Diencephalon (tissue), 2 donors: ENCODE results near the genes PDHB, FHIT and SYNPR.

- RAMPAGE, long total RNA: no peak
These were observed 20.8 kb upstream of the RPP14 start for GRCh38 chr3:58285063-58285827.

GRCh38 chr3:58344693-58345113 is 12.0 kb downstream of the PXK start:
- RAMPAGE, long total RNA: no peak

- RAMPAGE, long total RNA: no peak
These were observed 28.0 kb downstream of the PXK start for GRCh38 chr3:58360722-58361018.

DNA sequence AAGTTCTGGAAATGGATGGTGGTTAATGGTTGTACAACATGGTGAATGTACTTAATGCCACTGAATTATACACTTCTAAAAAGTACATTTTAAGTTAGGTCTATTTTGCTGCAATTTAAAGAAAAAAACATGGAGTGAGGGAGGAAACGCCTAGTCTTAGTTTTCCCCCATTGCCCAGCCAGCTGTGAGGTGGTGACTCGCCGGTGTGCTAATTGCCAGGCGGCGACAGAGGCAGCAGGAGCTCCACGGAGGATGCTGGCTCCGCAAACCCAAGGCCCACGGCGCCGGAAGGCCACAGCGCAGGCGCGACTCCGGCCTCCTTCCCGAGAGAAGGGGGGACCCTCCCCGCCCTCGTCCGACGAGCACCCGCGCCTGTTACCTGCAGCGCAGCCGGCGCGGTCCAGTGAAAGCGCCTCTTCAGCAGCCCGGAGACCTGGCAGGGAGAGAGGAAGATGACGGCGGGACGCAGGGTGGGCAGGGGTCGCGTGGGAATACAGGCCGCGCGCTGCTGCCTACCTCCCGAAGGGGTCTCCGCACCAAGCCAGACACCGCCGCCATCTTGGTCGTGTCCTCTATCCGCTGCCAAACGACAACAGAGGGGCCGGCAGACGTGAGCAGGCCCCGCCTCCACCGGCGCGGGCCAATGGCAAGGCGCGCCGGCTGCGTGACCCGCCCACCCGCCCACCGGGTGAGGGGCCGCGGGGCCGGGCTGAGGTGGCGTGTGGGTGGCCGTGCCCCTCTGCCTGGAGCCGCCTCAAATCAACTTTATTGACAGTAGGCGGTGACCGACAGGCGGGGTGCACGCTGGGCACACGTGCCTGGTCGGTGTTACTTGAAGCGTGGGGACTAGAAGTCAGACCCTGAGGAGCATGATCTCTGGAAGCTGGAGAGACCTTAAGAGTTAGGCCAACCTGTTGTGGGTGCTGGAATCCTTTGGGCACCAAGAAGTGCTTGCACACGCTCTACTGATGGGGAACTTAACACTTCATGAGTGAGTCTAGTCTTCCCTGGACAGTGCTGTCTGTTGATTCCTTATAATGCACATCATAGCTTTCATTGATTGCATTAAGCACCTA is at the start of gene PDHB:
Gene PDHB (minus strand): TSS at position 581 of the 1,076 bp plus-strand sequence.
- RAMPAGE, long total RNA: start-site peak on the plus strand centred at position 342 of the sequence, 19 bp wide, 6 and 5 reads in 2 replicates; start-site peak on the minus strand centred at position 579 of the sequence, 26 bp wide, 3,049 and 1,310 reads in 2 replicates

- RAMPAGE, long total RNA: no peak
These were observed 17.5 kb upstream of the KCTD6 start for GRCh38 chr3:58474346-58474894.

- RAMPAGE, long total RNA: no peak
These were observed 7.6 kb downstream of the FAM107A start for GRCh38 chr3:58569474-58570159.

GRCh38 chr3:58584790-58585834 is 7.9 kb upstream of the FAM107A start:
- RAMPAGE, long total RNA: no peak

- RAMPAGE, long total RNA: no peak
These were observed 8.8 kb upstream of the FAM107A start for GRCh38 chr3:58585835-58586510.

DNA sequence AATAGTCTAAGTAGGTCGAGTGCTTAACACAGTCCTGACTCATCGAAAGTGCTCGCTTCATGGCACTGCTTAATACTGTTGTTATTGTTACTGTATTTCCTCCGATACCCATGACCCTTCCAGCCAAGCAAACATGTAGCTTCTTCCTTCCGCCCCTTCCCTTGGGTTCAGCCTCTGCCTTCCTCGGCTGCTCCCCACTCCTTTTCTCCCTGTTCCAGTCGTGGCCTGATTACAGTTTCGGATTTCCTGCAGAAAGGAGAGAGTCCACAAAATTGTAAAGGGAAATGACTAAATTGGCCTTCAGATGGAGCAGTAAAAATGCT is 37.8 kb downstream of the FAM3D start:
- RAMPAGE, long total RNA: no peak

GRCh38 chr3:58670599-58671225 is 4.1 kb upstream of the FAM3D start:
- RAMPAGE, long total RNA: no peak

- RAMPAGE, long total RNA: no peak
These were observed 1.7 kb upstream of the CFAP20DC start for GRCh38 chr3:59051400-59051951.

GRCh38 chr3:61251141-61251711 is at the start of gene FHIT:
Gene FHIT (minus strand): TSS chr3:61251452.
- RAMPAGE, long total RNA: start-site peak on the minus strand at chr3:61251393-61251471, 57 and 55 reads in 2 replicates

GRCh38 chr3:61251712-61252271 is 540 bp upstream of the FHIT start:
- RAMPAGE, long total RNA: no peak

- RAMPAGE, long total RNA: no peak
These were observed 29.9 kb downstream of the PTPRG start for GRCh38 chr3:61590977-61591992.

GRCh38 chr3:62096964-62097545 is 221.8 kb upstream of the C3orf14 start:
- RAMPAGE, long total RNA: no peak

- RAMPAGE, long total RNA: no peak
These were observed 182.9 kb upstream of the C3orf14 start for GRCh38 chr3:62135859-62136291.

- RAMPAGE, long total RNA: no peak
These were observed 75.3 kb upstream of the C3orf14 start for GRCh38 chr3:62243527-62244005.

- RAMPAGE, long total RNA: no peak
These were observed 654 bp downstream of the CADPS start for GRCh38 chr3:62874447-62875077.

DNA sequence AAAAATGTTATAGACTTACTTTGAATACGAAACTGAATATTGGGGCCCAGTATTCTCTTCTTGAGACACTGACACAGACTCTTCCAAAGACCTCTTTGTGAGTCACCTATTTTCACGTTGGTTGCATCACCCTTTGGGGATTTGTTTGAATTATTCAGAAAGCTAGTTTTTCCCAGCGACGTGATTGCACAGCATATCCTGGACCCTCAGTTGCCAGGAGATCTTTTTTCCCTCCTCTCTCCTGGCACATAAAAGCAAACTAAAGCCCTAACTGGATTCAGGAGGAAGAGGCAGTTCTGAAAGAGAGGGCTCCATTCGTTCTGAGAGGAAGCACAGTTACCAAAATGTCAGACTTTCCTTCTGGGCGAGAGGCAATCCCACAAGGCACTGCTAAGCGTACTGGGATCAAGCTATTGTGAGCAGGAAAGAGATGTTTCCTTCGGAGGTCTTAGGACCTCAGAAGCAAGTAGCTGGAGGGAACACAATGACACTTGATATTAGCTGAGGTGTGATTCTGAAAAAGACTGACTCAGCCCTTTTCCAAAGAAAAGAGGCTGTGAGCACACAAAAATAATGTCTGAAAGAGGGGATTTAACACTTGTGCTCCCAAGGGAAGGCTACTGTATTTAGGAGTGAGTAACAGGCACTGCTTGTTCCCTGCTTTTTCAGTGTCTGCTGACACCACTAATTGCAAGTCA is 65.8 kb upstream of the CADPS start:
- RAMPAGE, long total RNA: no peak

- RAMPAGE, long total RNA: start-site peak on the plus strand at chr3:63278302-63278345, 158 and 105 reads in 2 replicates
These were observed at the start of gene SYNPR for GRCh38 chr3:63277865-63278466. Gene SYNPR (plus strand): TSS chr3:63278308.